Choroid plexus epithelial cell (primary cell): ENCODE results near the gene PKD2.

DNA sequence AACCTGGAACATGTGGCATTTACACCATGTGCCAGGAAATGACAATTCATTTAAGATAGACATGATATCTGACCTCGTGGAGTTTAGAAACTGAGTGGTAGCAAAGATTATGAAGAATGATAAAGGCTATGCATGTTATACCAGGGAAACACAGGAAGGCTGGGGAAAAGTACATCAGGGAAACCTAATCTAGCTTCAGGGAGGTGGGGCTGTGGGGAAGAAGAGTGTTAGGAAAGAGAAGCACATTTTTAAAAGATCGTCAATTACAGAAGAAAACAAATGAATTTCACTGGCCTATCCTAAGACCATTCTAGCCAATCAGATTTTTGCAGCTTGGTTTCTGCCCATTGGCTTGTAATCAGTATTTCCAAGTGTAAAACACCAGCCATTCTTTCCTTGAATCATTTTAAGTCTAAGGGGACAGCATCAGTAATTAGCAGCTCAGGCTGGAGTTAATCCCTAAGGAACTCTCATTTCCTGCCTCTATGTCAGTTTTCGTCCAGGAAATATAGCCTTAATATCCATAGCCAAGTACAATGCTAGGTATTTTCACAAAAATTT lies 79.3 kb downstream of the WDFY3 start:
- RRBS = no CpG with 5 or more reads among the region's 3 CpGs

DNA sequence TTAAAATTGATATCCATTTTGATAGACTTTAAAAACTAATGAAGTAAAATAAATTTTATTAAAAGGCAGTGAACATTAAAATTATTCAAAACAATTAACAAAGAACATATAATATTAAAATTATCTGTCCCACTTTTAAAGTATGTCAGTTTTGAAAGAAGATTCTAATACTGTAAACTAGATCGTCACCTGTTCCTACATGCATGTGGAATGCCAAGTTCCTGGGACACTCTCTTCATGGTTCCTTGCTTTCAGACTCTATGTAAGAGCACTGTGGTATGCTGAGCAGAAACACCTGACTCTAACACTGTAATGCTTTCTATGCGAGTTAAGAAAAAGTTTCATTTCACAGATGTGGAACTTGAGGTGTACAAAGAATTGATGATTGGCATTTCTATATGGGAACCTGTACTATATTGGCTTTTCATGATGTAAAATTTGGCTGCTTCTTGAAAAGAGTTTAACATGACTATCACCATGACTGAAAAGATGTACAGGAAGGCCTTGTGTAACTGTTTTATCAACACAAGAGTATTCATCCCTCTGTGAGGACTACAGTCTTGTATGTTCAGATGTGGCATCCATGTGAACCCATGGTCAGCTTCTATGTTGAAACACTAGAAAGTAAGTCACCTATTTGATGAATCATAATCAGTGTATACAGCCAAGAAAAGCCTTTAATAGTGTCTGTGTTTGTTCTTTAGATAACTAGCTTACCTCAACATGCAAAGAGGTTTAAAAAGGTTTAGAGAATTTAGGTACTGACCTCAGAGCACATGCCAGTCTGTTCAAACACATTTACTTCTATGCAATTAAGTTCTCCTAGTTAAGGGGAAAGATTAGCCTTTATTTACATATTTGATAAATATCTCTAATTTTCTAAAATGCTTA lies 354.5 kb downstream of the ARHGAP24 start:
- RRBS = no CpG with 5 or more reads among the region's 2 CpGs

DNA sequence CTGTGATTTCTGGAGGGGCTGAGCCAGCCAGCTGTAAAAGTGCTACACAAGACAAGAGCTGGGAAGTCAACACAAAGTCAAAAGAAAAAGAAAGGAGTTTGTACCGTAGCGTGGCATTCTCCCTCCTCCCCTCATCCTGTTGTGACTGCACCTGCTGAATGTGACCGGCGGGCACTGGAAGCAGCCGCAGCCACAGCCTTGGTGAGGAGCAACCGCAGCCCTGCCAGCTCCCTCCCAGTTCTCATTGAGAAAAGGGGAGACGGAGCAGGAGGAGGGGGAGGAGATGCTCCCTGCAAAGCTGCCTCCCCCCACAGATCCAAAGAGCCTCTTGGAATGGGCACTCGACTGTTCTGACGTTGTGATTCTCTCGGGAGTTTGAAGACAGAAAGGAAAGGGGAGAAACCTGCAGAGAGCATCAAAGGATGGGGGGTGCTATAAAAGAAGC lies 429.9 kb downstream of the MAPK10 start:
- RRBS = no CpG with 5 or more reads among the region's 10 CpGs

DNA sequence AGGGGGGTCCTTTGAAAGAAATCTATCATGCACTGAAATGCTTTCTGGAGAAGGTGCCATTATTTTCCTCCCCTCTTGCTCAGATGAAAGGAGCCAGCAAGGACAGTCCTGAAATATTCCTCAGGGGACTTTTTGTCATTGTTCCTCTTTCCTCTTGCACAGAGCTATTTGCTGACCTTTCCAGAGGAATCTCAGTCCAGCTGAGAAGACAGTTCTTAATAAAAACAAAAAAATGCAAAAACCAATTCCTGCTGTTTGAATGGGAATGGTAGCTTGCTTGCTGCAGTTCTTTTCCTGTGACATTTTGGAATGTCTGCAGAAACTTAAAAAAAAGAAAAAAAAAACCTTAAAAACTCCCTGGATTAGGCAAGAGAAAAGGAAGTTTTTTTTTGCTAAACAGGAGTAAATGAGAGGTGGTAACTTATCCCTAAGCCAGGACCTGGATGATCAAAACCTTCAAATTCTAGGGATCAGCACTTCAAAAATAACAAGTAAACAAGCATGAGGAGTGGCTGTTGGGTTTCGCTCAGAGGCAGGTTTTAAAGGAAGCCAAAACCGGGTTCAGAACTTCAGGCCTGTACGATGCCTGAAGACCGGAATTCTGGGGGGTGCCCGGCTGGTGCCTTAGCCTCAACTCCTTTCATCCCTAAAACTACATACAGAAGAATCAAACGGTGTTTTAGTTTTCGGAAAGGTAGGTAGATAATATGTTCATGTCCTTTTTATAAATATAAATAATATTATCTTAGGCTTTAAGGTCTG lies 429.3 kb downstream of the MAPK10 start:
- RRBS = 56% methylated on average over 2 of the region's 7 CpGs

- RRBS = no CpG with 5 or more reads among the region's 29 CpGs
Observed at GRCh38 chr4:86075694-86076380, 284.0 kb downstream of the MAPK10 start.

- RRBS = no CpG with 5 or more reads among the region's 1 CpG
Observed at GRCh38 chr4:86849872-86850172, 638 bp upstream of the SLC10A6 start.

GRCh38 chr4:86967741-86968232 lies 33.0 kb downstream of the AFF1 start:
- RRBS = no CpG with 5 or more reads among the region's 2 CpGs

DNA sequence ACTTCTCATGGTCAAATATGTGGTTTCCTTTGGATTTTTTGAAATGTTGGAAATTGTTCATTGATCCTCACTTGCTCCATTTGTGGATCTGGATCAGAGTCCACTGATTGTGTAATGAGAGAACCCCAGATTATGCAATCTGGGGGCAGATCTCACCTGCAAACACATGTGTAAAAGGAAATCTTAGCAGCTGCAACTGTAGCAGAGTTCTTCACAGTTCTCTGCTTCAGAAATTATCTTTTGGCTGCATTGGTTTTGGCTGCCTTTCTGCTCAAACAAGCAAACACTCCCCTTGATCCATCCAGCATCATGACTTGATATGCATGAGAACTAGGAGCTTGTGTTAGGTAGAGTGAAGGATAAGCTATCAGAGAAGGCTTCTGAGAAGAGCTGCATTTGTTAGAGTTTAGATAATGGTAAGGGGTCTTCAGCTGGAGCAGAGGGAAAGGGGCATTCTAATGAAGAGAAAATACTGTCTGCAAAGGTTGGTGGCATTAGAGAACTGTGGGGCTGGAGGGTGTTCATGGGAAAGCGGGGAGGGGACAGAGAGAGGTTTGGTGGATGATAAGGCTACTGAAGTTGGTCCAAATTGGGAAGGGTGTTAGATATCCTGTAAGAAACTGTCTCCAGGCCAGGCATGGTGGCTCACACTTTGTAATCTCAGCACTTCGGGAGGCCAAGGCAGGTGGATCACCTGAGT lies 59.7 kb downstream of the AFF1 start:
- RRBS = no CpG with 5 or more reads among the region's 2 CpGs

DNA sequence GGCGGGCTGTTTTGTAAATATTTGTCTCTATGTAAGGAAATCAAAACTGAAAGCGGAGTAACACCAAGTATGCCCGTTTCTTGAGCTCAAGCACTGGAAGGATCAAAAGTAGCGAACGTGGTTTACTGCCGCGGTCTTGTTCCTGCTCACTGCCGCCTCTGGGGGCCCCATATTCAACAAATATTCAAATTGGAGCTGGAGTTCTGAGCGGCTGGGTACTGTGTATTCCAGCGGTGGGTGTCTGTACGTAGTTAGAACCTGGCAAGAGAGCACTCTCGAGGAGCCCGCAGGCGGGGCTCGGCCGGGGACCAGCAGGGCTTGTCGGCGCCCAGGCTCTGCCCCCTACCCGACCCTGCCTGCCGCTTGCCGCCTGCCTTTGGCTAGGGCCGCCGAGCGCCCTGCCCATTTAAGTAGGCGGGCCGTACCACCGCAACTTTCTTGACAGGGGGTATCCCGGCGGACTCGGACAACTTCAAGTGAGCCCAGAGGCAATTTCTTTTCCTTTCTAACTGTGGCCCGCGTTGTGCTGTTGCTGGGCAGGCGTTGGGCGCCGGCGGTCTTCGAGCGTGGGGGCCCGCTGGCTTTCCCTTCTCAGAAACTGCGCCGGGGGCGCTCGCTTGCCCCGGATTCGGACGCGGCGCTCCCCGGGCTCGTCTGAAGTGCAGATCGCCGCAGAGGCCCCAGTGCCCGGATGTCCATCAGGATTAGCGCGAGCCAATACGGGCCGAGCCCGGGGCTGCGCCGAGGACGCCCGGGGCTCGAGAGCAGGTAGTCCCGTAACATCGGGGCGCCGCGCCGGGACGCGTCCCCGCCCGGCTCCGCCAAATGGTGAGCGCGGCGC lies 71.9 kb downstream of the AFF1 start:
- RRBS = 1% methylated on average over 27 of the region's 77 CpGs

- RRBS = no CpG with 5 or more reads among the region's 3 CpGs
Observed at GRCh38 chr4:87030220-87030459, 95.3 kb downstream of the AFF1 start.

DNA sequence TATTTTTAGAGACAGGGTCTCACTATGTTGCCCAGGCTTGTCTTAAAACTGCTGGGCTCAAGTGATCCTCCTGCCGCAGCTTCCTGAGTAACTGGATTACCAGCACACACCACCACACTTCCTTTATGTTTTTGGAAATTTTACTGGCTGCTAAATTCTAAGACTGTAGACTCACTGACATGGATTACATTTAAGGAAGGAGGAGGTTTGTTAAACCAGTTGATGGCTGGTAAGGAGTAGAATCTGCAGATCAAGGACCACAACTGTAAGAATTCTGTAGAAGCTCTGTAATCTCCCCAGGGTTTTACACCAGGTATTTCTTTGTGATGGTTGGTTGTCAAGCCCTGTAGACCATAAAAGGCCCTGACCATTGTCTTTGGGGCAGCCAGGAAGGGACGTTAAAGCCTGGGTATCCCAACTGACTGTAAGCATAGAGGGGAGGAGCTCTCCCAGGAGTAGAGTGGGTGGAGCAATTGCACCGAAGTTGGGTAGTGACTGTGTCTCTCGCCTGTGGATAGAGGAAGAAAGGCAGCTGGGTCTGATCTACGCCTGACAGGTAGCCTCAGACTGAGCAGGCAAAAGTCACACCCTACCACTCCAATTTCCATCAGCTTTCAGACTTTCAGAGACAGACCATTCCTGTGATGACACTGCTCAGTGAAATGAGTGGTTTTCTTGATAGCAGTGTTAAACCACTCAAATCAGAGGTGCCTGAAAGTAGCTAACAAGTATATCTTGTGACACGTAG lies 123.5 kb downstream of the KLHL8 start:
- RRBS = no CpG with 5 or more reads among the region's 6 CpGs

GRCh38 chr4:87119667-87120346 lies 100.6 kb downstream of the KLHL8 start:
- RRBS = no CpG with 5 or more reads among the region's 7 CpGs

DNA sequence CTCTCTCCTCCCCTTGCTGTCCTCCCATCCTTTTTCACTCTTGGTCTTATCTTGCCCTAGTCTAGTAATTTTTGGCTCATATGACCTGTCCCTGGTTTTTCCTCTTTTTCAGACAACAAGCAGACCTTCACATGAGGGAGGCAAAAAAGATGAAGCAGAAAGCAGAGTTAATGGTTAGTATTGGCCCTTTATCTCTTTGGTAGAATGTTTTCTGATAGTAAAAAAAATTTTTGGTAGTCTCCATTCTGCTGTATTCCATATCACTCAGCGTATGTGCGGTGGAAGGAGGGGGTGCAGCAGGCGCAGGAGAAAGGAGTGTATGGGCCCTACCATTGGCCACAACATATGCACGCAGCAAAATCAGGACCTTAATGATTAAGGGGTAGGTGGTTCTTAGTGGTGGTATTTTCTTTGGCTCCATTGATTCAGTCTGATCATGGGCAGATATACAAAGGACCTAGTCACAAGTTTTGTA lies 92.8 kb downstream of the KLHL8 start:
- RRBS = no CpG with 5 or more reads among the region's 4 CpGs

GRCh38 chr4:87419543-87420080 lies 2.8 kb upstream of the NUDT9 start:
- RRBS = no CpG with 5 or more reads among the region's 4 CpGs

DNA sequence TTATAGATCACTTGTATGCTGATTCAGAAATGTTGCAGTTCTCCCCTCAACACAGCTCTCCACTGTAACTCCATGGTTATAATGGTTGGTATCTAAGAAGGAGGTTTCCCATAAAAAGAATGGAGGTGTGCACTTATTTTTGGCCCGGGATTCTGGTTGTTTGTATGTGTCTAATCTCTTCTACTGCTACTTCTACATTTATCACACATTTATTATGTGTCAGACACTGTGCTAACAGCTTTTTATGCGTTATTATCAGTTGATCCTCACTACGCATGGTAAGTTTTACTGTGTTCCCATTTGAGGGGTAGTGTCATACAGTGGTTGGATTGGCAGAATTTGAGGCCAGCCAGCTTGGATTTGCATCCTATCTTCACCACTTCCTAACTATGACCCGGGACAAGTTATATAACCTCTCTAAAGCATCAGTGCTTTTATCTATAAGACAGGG lies 648 bp upstream of the SPARCL1 start:
- RRBS = no CpG with 5 or more reads among the region's 4 CpGs

DNA sequence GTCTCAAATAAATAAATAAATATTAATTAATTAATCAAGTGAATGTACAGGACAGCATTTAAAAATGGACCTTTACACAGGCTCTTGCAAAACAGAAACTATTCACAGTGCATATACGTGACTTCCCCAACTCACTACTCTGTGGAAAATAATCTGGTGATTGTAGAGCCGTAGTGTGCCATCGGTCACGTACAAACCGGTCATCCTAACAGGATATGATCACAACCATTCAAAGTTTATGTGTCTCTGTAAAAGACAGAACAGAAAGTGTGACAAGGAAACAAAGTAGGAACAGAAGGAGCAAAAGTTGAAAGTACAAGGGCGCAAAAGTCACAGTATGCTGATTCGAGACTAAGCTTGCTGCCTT lies 18.5 kb downstream of the MEPE start:
- RRBS = no CpG with 5 or more reads among the region's 7 CpGs

DNA sequence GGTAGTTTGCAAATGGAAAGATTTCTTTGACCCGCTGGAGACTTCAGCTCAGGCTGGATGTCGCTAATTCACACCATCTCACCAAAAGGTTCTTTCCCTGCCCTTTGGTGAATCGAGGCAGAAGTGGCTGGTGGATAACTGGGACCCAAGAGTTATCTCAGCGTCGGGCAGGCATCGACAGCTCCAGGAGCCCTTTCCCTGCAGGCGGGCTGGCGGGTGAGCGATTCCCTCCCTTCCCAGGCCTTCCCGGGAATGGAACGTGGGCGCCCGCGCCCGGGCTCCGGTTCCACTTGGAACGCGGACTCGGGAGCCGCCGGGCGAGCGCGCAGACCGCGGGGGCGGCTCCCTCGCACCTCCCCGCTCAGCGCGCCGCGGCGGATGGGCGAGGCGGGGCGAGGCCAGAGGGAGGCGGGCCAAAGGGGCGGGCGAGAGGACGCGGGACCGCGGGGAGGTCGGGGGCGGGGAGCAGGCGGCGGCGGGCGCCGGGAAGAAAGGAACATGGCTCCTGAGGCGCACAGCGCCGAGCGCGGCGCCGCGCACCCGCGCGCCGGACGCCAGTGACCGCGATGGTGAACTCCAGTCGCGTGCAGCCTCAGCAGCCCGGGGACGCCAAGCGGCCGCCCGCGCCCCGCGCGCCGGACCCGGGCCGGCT lies at the start of gene PKD2:
Gene PKD2, plus strand, starts transcription at position 468 of the 652 bp plus-strand sequence.
- RRBS = under 1% methylated on average over 29 of the region's 80 CpGs

- RRBS = no CpG with 5 or more reads among the region's 12 CpGs
Observed at GRCh38 chr4:88074631-88075219, 67.3 kb downstream of the PKD2 start.